Skeletal muscle satellite cell (primary cell): ENCODE measurements around a stretch of chr1.

GRCh38 chr1:28457529-28457815, 48.4 kb upstream of the RCC1 start:
- CAGE, long polyA plus RNA: no peak

DNA sequence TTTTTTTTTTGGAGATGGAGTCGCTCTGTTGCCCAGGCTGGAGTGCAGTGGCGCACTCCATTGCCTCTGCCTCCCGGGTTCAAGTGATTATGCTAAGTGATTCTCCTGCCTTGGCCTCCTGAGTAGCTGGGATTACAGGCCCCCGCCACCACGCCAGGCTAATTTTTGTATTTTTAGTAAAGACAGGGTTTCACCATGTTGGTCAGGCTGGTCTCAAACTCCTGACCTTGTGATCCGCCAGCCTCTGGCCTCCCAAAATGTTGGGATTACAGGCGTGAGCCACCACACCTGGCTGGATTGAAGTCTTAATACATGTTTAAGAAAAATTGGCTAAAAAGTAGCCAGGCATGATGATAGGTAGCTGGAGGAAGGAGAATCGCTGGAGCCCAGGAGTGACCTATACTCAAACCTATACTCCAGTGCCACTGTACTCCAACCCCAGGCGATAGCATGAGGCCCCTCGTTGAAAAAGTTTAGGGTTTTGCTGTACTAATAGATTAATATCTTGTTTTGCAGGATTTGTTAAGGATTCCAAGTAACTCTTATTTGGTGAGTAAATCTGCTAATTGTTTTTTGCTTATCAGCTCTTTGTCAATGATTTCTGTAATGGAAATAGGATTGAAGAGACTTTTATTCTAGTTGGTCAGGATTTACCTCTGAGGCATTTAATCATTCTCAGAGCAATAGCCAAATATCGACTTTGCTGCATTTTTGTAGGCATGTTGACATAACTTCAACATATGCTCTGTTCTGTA, 1.9 kb downstream of the RCC1 start:
- CAGE, long polyA plus RNA: no peak

- CAGE, long polyA plus RNA: no peak
Observed at GRCh38 chr1:28580350-28580929, 11.6 kb upstream of the RAB42 start.

- CAGE, long polyA plus RNA: no peak
Observed at GRCh38 chr1:28754569-28755534, 18.1 kb downstream of the YTHDF2 start.

DNA sequence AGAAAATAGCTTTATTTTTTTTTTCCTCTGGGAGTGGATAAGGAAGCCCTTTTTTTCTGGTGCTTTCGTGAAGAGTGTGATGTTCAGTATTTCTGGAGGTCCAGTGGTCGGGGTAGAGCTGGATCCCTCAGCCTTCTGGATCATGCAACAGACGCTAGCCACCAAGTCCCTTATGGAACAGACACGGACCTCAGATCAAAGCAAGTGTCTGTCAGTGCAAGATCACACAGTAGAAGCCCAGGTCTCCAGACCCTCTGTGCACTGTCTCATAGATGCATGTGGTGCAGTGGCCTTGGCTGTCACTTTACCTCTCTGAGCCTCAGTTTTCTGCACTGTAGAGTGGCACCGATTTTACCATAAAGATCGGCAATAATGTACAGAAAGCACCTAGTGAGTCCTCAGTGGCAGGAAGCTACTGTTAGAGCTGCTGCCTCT, 15.5 kb upstream of the EPB41 start:
- CAGE, long polyA plus RNA: no peak

DNA sequence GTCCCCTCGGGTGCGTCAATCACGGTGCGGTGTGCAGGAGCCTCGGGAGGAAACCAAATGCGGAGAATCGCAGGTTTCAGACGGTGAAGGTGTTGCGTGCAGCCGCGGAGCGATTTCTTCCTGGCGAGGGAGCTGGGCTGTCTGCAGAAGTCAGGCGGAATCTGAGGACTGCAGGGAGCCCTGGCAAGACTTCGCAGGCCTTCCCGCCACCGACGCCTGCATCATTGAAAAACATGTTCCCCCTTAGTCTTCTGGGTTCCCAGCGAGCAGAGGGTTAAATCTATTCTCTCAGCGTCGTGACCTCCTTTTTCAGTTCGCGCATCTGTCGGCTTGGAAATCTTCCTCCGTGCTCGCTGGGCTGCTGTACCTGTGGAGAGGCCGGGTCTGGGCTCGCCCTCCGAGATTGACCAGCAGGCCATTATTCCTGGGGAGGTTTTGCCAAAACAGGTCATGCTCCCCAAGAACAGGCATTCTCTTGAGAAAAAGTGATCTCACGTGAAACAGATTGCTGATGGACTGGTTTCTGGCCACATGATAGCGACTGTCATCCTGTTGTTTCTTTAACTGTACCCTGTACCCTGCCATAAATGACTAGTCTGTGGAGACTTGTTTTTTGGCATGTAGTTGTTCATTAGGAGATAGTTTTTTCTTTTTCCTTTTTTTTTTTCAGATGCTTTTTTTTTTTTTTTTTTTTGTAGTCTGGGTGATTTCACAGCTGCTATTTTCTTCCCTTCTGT, 857 bp downstream of the EPB41 start:
- CAGE, long polyA plus RNA: no peak

DNA sequence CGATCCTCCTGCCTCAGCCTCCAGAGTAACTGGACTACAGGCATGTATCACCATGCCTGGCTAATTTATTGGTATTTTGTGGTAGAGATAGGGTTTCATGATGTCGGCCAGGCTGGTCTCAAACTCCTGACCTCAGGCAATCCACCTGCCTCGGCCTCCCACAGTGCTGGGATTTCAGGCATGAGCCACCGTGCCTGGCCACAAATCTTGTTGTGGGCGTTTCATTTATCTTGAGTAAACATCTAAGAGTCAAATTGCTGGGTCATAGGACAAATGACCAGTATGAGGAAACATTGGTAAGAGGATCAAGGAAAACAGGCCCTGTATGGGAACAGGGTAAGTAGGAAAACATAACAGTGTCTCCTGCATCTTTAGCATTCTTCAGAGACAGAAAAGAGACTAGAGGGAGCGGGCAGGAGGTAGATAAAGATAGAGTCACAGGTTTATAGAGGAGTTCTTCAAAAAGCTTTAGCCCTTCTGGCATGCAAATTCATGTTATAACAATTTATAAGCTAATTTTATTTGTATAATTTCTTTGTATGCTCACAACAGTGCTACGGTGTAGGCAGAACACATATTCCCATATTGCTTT, 17.8 kb downstream of the TMEM200B start:
- CAGE, long polyA plus RNA: no peak

GRCh38 chr1:29120939-29121740, 2.6 kb downstream of the TMEM200B start:
- CAGE, long polyA plus RNA: no peak

DNA sequence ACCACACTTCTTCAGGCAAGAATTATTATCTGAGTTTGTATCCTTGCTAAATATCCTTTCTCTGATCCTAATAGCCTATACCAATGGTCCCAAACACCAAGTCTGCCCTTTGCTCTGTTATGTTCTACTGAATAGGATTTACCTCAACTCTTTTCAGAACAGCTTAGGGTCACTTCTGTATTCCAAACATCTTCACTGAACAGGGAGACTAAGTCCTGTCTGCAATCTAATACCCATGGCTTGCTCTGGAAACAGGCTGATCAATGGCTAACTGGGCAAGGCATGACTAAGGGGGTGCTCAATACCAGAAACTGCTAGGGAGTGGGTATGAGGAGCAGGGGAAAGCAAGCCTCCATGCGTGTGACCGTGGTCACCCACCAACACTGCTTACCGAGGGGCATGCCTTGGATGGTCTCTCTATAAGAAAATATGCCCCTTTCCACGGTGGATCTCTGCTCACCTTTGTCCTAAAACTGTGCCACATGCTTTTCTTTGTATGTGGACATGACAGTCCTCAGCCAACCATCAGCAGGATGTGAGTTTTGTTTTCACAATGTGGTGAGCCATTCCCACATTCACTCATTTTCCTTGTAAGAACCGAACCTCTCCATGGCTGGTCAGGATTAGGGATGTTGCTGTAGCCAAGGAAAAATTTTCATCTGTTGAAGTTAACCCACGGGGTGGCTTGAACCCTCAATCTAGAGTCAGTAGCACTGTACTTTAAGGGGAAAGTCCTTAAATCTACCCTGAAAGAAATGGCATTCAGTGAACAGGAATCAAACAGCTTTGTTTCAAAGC, 16.1 kb downstream of the SRSF4 start:
- CAGE, long polyA plus RNA: no peak

GRCh38 chr1:29170360-29171314, 11.1 kb downstream of the SRSF4 start:
- CAGE, long polyA plus RNA: no peak

- CAGE, long polyA plus RNA: no peak
Observed at GRCh38 chr1:29354613-29354938, 118.3 kb downstream of the PTPRU start.

GRCh38 chr1:29417176-29417474, 180.8 kb downstream of the PTPRU start:
- CAGE, long polyA plus RNA: no peak

DNA sequence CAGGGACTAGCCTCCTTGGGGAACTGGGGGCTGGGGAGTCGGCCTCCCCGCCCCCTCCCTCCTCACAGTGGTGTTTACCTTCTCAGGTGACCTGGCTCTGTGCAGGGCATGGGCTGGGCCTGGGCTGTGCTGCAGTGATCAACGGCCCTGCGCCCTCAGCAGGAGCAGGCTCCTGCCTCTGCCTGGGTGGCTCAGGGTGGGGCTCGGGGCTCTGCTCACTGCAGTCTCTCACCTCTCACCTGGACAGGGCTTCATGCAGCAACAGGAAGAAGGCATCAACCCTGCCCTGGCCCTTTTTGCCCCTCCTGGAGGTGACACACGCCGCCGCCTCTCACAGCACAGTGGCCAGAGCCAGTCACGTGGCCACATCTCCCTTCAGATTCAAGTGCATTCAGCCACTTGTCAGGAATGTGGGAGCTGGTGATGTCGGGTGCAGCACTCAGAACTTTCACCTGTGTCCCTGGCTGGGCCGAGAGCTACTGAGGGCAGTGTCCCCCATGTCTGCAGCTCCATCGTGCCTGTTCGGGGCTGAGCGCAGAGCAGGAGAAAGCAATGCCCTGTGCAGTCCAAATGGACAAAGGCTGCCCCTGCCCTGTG, 313.8 kb downstream of the PTPRU start:
- CAGE, long polyA plus RNA: no peak

DNA sequence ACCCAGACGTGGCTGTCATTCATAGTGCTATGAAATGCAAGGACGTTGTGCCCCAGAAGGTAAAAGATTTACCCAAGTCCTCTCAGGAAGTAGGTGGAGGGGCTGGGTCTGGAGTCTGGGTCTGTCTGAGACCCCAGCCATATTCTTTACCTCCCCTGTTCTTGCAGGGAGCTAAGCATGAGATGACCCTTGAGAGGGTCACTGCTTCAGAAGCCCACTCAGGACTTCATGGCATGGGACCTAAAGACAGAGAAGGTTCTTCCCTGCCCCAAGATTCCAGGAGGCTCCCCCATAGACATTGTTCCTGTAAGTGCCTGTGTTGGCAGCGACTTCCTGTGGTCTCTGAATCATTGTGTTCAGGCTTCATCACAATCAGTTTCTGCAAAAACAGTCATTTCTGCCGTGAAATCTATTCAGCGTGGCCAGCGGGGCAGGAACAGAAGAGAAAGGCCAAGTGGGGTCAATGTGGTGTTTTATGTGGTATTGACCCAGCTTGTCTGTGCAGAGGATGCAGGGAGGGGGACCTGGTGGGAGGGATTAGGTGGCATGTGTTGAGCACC, 475.5 kb downstream of the PTPRU start:
- CAGE, long polyA plus RNA: no peak

GRCh38 chr1:30730924-30731218, 7.5 kb upstream of the MATN1 start:
- CAGE, long polyA plus RNA: no peak

DNA sequence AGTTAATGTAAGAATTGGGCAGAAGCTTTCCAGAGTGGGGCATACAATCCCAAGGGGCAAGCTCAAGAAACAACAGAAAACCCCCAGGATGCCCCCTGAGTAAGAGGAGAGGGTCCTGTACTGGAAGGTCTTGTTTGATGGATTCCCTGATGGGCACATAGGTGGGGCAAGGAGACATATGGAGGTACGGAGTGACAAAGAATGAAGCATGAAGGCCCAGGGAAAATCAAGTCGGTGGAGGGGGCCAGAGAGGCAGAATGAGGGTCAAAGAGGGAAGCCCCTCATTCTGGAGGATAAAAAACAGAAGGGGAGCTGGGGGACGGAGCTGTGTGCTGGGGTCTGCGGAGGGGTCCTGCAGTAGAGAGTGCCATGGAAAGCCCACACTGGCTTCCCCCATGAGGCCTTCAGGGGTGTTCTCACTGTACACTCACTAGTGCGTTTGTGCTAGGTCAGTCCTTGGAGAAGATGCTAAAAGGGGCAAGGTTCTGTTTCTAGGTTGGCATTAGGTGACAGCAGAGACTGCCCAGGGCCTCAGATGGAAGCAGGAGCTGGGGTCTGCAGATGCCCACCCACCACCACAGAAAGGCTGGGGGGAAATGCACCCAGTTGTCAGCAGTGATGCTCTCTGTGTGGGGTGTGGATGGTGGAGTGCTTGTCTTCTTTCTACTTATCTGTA, 12.5 kb upstream of the MATN1 start:
- CAGE, long polyA plus RNA: no peak

- CAGE, long polyA plus RNA: no peak
Observed at GRCh38 chr1:30739545-30740729, 16.6 kb upstream of the MATN1 start.

DNA sequence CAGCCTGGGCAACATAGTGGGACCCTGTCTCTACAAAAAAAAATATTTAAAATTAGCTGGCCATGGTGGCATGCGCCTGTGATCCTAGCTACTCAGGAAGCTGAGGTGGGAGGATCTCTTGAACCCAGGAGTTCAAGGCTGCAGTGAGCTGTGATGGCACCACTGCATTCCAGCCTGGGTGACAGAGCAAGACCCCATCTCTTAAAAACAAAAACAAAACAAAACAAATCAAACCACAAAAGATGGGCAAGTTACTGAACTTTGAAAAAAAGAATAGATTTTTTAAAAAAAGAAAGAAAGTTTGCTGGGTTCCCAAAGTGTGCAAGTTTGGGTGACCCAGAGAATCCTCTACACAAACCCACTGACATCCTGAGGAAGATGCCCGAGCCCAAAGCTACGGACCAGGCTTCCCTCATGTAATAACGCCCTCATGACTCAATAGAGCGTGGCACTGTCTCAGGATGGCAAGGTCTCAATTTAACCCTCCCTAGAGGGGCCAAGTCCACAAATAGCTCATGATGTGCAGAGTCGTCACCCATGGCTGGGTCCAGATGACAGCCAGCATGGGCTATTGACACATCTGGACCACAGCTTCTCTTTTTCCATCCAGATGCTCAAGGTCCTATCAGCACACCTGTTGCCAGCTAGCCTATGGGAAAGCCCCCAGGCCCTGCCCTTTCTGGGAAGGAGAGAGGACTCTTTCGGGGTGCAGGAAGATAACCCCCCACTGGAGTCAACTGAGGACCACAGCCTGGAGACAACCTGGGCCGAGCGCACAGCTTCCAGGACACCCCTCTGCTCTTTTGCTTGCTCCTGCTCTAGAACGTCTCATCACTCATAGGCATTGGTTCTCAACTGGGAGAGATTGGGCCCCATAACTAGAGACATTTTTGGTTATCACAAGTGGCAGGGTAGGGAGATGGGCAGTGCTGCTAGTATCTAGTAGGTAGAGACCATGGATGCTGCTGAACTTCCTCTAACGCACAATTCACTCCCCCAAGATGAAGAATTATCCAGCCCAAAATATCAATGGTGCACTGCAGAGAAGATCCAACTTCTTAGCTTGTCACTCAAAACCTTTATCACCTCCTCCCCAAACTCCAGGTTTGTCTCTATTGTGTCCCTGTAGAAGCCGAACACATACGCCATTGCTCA, 2.9 kb downstream of the LAPTM5 start:
- CAGE, long polyA plus RNA: no peak

DNA sequence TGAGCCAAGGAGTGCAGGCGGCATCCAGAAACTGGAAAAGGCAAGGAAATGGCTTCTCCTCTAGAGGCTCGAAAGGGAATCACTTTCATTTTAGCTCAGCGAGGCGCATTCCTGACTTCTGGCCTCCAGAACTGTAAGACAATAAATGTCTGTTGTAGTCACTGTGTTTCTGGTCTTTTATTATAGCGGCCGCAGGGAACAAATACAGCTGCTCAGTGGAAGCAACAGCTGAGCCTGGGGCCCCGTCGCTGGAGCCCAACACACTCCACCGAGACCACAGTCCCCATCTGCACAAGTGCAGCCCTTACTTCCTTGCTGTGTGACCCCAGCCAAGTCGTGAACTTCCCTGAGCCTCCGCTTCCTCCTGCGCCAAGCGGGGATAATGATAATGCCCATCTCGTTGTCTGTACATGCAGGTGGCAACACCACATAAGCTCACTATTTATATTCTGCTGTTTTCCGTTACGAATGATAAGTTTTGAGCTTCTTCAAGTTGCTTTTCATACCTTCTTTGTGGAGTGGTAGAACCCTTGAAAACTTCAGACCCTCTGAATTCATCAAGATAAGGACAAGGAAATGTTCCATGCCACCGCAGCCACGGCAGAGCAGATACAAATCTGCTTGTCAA, 3.1 kb upstream of the LAPTM5 start:
- CAGE, long polyA plus RNA: no peak

GRCh38 chr1:30881742-30882149, 26.8 kb downstream of the SDC3 start:
- CAGE, long polyA plus RNA: no peak